Parotid gland (tissue), 1 donor: ENCODE results near the gene GRIFIN.

DNA sequence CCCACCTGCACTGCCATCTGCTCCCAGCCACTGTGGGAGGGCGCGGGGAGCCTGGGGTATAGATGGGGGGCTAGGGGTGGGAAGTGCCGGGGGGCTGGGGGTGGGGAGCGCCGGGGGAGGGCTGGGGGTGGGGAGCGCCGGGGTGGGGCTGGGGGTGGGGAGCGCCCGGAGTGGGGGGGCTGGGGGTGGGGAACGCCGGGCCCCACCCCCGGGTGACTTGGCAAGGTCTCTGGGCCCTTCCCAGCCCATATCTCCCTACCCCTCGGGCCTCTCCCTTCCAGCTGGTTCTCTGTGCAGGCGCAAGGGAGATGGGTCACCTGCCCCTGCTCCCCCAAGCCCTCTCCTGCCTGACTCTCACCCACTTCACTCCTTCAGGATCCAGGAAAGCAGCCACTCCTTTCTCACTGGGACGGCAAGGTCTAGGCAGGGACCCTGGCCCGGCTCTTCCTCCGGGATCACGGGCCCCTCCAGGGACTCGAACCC lies at the start of gene GRIFIN:
TSS of gene GRIFIN (minus strand) at position 32 of the 483 bp plus-strand sequence.
- PRO-cap: no peak

DNA sequence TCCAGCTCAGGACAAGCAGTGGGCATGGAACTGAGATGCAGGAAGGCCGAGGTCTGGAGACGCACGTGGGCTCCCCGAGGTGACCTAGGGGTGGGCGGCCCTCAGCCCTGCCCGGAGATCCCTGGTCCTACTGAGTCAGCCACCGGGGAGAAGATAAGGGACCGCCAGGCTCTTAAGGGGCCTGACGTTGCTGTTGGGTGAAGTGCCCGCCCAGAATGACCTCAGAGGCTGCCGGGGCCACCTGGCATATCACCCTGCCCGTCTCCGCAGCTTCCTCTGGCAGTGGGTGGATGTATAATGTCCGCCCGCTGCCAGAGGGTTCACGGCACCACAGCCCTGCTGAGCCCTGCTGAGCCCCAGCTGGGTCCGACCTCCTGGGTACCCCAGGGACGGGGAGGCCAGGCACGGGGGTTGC lies 8.8 kb upstream of the LFNG start:
- PRO-cap: no peak

DNA sequence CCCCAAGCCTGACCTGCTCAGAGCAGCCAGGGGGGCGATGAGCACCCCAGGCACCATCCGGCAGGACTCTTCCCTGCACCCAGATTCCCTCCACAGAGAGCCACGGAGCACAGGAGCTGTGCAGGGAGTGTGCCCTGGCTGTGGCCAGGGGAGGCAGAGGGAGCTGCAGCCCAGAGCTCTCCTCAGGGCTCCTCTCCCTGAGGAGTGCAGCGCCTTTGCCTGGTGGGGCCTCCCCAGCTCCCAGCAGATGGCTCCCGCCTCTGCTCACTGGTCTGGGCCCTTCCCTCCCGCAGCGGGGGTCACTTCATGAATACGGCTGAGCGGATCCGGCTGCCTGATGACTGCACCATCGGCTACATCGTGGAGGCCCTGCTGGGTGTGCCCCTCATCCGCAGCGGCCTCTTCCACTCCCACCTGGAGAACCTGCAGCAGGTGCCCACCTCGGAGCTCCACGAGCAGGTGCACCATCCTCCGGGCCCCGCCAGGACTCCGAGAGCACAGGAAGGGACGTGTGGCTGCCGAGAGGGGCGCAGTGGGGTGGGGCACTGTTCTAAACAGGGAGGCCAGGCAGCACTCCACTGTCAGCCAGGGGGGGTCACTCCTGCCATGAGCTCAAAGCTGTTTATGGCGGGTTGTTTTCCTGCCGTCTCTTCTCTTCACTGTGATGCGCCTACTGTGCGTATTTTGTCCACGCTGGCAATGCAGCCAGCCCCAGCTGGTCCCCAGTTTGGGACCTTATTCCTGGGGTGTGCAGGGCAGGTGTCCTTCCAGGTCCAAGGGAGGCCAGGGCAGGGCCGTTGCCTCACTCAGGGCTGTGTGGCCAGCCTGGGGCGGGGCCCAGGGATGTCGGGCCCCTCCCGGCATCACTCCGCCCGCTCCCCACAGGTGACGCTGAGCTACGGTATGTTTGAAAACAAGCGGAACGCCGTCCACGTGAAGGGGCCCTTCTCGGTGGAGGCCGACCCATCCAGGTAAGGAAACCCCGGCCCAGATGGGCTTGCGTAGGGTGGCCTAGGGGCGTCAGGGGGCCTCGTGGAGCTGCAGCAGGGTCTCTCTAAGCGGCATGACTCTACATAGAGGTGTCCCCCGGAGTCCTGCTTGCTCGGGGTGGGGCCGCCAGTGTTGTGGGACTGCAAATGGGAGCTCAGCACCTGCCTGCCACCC lies 6.8 kb downstream of the LFNG start:
- PRO-cap: no peak

GRCh38 chr7:2527115-2527602 lies 7.6 kb downstream of the LFNG start:
- PRO-cap: no peak

DNA sequence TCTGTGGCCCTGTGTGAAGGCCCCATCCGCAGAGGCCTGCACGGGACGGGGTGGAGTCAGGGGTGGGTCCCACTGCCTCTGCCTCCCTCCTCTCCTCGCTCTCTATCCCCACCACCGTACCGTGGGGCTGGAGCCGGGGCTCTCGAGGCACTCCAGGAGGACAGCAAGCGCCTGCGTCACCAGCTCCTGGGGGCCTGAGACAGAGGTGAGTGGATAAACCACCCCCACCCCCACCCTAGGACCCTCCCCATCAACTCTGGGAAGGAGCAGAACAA lies 14.5 kb downstream of the BRAT1 start:
- PRO-cap: no peak

- PRO-cap: no peak
Measured at GRCh38 chr7:2541679-2542099, 13.6 kb downstream of the BRAT1 start.

GRCh38 chr7:2547090-2547795 lies 8.1 kb downstream of the BRAT1 start:
- PRO-cap: no peak

DNA sequence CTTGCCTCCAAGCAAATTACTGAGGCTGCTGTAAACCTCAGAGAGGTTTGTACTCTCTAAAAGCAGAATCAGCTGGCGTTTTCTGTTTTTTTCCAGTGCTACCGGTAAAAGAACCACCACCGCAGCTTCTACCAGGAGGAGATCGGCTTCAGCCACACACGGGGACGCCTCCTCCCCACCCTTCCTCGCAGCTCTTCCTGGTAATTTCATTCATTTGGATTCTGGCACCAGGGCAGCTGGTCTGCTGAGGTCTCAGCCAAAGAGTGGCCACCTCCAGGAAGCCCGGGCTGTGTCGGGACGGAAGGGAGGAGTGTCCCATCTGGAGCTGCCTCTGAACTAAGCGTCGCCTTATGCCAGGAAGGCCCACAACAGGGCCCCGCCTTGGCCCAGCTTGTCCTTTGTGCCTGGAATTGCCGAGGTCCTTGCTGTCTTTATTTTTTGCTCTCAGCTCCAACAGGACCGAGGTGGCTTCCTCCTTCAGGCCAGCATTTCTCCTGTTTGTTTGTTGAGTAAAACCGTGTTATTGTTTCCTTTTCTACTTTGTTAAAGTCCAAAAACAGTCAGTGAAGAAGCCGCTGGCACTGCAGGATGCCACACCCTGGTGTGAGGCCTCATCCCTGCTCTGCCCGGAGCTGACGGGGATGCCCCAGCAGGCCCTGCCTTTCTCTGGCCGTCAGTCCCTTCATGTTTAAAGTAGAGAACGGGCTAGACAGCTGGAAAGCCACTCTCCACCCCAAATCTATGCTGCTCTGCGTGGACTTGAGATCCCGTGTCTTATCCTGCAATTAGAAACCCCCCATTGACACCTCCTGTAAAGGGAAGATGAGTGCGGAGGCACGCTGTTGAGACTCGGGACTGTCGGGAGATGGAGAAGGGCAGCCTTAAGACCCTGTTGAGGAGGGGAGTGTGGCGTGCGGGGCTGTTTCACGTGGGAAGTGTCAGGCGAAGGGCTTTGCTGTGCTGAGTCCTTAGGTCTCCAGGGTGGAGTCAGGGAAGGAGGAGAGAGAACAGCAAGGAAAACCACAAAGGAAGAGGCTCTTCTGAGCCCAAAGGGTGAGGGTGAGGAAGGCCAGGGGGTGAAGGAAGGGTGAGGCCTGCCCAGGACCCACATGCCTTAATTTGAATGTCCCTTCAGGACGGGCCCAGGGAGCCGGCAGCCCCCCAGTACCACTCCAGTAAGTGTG lies 24.4 kb upstream of the TTYH3 start:
- PRO-cap: unidirectional peak, plus-strand start at position 213 of the sequence

DNA sequence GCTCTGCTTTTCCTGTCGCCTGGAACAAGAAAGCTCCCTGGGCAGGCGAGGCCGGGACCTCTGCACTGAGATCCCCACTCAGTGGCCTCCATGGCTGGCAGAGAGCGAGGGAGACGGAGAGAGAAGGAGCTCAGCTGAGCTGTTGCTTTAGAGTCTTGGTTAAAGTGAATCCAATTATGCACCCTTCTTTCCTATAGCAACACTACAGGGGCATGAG lies 75.7 kb downstream of the AMZ1 start:
- PRO-cap: no peak

DNA sequence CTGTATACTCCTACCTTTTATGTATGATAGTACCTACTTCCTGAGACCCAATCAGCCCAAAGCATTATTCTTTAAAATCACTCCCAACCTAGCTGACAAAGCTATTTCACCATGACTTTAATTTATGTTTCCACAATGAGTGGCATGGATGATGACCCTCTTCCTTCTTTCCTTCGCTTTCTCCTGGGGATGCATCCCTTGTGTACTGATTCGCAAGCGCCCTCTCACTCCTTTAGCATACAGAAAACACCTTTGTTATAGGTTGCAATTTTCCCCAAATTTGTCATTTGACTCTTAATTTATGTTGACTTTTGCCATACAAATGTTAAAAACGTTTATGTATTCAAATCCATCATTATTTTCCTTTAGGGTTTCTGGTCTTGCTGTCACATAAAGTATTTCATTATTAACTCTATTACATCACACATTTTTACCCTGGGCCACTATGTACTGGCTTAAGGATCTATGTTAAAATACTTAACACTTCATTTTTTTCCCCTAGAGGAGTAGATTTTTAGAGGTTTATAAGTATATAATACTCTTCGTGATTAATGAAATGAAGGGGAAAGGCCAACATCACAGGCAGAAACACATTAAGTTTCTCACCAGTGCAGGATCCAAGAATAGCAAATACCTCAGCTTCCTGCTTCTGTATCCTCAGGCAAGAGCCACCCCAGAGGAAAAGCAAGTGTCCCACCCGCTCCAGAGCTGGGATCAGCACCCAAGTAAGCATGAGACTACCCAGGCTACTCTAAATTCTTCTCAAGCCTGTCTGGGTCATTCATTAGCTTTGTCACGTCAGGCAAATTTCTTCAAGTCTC lies 59.4 kb downstream of the GNA12 start:
- PRO-cap: no peak

DNA sequence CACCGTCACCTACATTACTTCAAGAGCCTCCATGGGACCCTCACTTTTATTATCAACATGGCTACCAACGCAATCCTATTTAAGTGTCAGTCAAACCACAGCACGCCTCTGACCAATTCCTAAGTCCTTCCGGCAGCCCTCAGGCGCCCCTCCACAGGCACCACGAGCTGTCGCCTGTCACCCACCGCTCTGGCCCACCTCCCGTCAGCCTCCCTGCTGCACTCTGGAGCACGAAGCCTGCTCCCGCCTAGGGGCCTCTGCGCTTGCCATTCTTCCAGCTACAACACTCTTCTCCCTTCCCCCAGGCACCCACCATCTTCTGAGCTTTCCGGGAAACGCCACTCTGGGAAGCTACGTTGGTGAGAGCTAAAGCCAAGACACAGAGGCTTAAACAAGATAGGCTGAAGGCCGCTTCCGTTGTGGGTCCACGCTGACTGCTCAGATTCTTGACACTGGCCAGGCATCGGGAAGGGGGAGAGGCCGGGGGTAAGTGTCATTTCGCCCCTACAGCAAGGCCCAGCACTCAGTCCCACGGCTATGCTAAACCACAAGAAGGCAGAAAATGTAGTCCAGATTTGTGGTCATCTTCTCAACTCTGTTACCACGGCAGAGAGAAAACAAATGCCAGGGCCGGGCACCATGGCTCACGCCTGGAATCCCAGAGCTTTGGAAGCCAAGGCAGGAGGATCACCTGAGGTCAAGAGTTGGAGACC lies 56.7 kb downstream of the GNA12 start:
- PRO-cap: no peak

- PRO-cap: no peak
Measured at GRCh38 chr7:2811937-2812608, 32.0 kb downstream of the GNA12 start.

GRCh38 chr7:2814448-2815623 lies 29.3 kb downstream of the GNA12 start:
- PRO-cap: no peak

GRCh38 chr7:2863336-2864574 lies 19.6 kb upstream of the GNA12 start:
- PRO-cap: bidirectional peak, plus-strand start at chr7:2863899, minus-strand start at chr7:2863756

- PRO-cap: no peak
Measured at GRCh38 chr7:3106391-3106966, 62.8 kb upstream of the CARD11 start.

GRCh38 chr7:3194726-3195130 lies 106.3 kb upstream of the SDK1 start:
- PRO-cap: no peak

DNA sequence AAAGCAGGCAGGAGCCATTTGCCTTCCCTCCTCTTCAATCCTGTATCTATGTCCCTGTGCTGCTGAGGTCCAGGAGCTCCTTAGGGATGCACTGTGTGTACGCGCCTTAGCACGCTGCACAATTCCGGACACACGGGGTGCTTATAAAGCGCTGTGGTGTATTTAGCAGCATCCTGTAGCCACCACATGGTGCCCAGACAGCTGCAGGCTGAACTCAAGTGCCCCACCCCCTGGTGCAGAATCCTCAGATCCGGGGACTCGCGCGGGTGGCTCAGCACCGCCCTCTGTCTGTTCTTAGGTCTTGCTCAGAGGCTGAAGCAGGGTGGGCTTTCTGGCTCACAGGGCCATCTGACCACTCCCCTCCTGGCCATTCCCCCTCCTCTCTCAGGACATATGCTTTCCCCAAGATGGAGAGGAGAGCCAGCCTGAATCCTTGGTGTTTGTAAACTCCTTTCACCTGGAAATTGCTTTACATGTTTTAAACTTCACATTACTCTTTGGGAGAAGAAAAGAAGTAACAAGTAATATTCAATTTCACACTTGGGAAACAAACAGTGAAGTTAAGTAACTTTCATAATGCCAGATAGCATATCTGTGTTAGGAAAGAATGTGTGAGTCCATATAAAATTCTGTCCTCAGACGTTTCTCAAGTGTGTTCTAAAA lies 421.6 kb downstream of the SDK1 start:
- PRO-cap: no peak

DNA sequence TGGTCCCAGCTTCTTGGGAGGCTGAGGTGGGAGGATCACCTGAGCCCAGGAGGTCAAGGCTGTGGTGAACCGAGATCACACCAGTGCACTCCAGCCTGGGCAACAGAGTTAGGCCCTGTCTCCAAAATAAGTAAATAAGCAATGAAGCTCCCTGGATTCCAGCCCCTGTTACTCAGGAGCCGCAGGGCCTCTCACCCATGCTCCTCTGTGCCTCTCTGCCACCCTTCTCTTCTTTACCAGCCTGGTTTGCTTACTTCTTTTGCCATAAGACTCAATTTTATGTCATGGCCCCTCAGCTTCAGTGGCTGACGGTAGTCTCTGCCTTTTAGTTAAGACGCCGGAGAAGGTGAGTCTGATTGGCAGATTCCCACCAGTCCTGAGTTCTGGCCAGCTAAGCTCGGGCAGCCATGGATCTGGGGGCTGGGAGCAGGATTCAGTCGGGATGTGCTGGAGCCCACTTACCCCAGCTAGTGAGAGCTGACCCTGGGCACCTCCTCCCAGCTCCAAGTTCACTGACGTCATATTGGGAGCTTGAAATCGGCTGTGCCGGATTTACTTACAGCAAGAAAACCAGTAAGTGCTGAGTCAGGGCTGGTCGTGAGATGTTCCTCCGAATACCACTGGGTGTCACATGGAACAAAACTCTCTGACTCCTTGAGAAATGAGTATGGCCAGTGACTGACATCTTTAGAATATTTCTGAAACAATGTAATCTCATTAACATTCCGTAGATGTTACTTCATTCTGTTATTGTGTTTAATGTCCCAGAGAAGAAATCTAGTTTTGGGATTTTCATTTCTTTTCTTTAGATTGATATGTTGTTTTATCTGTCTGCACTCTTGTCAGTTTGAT lies 621.0 kb downstream of the SDK1 start:
- PRO-cap: no peak

DNA sequence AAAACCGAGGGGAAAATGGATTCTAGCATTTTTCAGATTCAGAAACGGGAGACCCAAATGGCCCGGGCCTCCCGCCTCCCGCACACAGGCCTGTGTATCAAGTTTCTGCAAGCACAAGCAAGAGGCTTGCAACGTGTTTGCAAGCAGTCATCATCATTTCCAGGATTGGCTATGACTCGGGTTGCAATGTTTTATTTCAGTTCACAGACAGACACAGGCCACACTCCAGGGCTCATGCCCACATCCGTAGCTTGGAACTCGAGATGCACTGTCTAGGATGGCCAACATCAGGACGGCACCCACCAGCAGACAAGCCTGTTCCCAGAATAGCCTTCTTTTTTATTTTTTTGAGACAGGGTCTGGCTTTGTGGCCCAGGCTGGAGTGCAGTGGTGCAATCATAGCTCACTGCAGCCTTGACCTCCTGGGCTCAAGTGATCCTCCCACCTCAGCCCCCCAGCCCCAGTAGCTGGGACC lies 68.2 kb upstream of the FOXK1 start:
- PRO-cap: no peak

DNA sequence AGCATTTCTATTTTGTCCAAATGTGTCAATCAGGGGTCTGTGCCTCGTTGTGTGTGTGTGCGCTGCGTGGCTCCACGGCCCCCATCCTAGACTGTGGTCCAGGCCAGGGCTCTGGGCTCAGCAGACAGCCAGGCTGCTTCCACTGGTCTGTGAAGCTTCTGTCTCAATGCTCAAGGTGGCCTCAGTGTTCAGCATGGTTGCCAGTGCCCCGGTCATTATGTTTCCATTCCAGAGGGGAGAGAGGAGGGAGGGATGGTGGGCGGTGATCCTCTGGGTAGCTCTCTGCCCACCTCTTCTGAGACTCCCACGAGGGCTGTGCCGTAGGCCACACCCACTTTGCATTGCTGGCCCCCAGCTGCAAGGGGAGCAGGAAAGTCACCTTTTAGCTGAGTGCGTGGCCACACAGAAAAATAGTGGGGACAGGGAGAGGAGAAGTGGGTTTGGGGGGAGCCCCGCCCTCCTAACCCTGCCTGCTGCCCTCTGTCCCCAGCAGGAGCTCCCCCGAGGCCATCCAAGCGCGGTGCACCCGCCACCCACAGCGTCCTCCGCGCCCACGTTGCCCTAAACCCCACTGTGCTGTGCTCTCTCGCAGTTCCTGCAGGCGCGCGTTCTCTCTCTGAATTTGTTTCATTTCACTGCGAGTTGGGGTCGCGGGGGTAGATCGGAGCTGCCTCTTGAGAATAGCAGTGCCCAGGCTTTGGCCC lies 42.6 kb downstream of the FOXK1 start:
- PRO-cap: no peak